ENCODE measurements around a stretch of chr9.

GRCh38 chr9:6029536-6030131 is 14.2 kb upstream of the RANBP6 start:
- PRO-cap, 2 experiments: no peak in any of the 2 experiments

- PRO-cap, 2 experiments: no peak in any of the 2 experiments
These were observed 74.8 kb upstream of the RANBP6 start for GRCh38 chr9:6090138-6090734.

DNA sequence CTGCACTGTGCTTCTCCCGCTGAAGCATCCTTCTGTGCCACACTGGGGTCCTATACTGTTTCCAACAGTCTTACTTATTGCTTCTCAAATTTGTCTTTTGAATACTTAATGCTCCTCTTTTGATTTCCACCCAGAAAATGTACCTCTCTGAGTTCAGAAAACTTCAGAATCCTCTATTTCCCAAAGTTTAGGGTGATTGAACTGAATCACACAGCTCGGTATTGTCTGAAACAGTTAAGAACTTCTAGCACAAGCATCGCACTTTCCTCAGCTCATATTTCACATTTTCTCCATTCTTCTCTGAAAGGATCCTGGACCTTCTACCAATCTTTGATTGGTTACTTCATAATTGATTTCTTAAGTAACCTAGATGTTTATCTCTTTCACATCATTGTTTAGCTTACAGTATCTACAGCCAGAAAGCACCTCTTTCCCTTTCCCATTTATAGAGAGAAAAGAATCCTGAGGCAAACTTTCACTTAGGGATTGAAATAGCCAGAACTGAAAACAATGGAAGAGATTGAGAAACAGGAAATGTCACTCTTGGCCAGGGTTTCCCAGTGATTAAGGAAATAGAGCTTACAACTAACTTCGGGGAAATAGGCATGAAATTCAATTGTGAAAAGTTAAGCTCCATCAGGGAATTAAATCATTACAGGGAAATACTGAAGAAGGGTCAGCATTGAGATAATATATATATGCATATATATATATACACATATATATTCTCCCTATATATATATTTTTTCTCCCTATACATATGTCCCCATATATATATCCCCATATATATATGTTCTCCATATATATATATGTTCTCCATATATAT is 2.5 kb downstream of the IL33 start:
- PRO-cap, 2 experiments: peak in 1 of 2 experiments; most common plus-strand start position 405 of the sequence (in 1); most common minus-strand start position 332 of the sequence (in 1)

GRCh38 chr9:6429118-6429571 is 16.1 kb downstream of the UHRF2 start:
- PRO-cap, 2 experiments: no peak in any of the 2 experiments

DNA sequence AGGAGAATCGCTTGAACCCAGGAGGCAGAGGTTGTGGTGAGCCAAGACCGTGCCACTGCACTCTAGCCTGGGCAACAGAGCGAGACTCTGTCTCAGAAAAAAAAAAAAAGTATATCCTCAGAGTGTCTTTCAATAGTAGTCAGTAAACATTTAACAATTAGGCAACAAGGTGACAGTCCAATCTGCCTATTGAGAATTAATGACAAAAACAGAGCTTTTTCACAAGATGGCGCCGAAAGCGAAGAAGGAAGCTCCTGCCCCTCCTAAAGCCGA is 6.7 kb downstream of the GLDC start:
- PRO-cap, 2 experiments: no peak in any of the 2 experiments

DNA sequence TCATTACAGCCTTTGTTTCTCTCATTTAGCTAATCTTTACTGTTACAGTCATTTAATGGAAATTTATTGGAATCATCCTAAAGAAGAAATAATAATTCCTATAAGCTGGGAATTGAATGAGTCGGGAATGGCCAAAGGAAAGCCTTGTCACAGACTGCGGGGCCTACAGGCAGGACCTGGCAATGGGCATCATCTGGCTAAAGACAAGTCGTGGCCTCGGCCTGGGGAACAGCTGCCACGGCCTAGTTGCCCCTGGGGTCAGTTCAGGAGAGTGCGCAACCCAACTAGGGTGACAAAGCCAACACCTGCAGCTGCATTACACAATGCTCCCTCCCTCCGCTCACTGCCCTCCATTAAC is 5.4 kb downstream of the GLDC start:
- PRO-cap, 2 experiments: no peak in any of the 2 experiments

- PRO-cap, 2 experiments: no peak in any of the 2 experiments
These were observed 296.2 kb downstream of the KDM4C start for GRCh38 chr9:7053945-7054452.

DNA sequence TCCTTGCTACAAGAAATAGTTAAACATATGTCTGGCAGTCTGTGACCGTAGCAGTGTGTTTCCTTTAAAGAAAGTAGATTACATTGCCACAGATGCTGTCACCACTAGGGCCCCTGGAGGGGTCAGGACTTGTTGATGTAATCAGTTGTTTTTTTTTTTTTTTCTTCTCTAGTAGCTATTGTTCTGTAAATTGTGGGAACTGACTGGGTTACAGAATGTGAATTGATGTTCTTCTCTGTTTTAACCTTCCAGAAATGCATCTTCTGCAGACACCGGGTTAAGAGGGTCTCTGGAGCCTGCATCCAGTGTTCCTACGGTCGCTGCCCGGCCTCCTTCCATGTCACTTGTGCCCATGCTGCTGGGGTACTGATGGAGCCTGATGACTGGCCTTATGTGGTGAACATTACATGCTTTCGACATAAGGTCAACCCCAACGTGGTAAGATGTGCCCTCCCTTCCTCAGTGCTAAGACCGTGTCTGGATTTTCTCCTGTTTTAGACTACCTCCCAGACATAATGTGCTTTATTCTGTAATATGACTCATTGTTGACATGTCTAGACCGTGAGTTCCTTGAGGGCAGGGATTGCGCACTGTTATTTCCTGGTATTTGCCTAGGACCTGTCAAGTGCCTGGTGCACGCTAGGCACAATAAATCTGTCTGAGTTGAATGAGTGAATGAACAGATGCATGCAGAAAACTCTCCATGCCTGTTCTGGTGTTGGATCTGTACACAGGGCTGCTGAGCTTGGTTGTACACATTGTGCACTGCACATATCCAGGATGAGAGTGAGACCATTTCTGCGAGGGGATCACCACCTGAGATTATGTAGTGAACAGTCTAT is 345.9 kb downstream of the KDM4C start:
- PRO-cap, 2 experiments: no peak in any of the 2 experiments

DNA sequence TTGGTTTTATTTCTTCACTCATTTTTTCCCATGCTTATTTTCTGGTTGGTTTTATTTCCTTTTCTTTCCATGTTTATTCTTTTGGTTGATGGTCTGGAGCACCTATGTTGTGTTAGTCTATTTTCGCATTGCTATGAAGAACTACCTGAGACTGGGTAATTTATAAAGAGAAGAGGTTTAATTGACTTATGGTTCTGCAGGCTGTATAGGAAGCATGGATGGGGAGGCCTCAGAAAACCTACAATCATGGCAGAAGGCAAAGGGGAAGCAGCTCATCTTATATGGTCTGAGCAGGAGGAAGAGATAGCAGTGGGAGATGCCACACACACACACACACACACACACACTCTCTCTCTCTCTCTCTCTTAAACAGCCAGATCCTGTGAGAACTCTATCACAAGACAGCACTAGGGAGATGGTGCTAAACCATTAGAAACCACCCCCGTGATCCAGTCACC is 364.2 kb downstream of the KDM4C start:
- PRO-cap, 2 experiments: no peak in any of the 2 experiments

GRCh38 chr9:9611967-9612498 is 1000.8 kb downstream of the PTPRD start:
- PRO-cap, 2 experiments: no peak in any of the 2 experiments

DNA sequence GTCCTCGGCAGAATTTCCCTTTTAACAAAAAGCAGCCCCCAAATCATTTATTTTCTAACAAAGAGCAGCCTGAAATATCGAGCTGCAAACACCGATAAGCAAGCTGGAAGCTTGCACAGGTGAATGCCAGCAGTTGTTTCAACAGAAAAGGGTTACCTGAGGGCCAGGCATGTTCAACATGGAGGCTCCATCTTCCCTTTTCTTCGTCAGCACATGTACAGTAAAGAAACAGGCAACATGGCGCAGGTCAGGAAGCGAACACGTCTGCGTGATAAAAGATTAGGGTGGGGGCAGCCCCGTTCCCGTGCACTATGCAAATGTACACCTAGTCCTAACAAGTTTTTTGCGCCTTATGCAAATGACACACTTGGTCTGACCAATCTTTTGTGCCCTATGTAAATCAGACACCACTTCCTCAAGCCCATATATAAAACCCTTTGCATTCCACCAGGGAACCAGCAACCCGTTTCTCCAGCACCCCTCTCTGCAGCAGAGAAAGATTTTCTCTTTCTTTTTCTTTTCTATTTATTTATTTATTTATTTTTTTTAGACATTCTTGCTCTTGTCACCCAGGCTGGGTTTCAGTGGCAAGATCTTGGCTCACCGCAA is 452.1 kb upstream of the PTPRD start:
- PRO-cap, 2 experiments: peak in 2 of 2 experiments; most common plus-strand start position 458 of the sequence (in 1); most common minus-strand start position 211 of the sequence (in 2)

DNA sequence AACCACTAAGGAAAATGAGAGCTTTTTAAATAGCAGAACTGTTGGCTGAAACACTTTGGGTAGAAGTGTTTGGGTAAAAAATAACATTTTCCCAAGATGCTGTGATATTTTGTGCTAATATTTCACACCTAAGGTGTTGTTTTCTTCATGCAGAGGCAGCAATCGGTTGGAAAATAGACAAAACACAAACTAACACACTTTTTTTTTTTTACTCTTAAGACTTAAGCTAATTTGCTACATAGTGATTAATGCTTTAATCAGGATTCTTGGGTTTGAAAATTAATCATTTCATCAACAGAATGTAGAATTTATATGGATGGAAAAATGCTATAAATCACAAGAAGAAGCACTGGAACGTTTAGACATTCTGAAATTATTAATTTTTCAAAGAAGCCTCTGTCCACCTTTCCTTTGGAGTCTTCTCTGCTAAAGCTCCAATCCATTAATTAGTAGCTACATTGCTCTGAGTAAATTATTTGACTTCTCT is 70.8 kb upstream of the TYRP1 start:
- PRO-cap, 2 experiments: no peak in any of the 2 experiments

- PRO-cap, 2 experiments: no peak in any of the 2 experiments
These were observed 5.1 kb downstream of the TYRP1 start for GRCh38 chr9:12698291-12698744.

DNA sequence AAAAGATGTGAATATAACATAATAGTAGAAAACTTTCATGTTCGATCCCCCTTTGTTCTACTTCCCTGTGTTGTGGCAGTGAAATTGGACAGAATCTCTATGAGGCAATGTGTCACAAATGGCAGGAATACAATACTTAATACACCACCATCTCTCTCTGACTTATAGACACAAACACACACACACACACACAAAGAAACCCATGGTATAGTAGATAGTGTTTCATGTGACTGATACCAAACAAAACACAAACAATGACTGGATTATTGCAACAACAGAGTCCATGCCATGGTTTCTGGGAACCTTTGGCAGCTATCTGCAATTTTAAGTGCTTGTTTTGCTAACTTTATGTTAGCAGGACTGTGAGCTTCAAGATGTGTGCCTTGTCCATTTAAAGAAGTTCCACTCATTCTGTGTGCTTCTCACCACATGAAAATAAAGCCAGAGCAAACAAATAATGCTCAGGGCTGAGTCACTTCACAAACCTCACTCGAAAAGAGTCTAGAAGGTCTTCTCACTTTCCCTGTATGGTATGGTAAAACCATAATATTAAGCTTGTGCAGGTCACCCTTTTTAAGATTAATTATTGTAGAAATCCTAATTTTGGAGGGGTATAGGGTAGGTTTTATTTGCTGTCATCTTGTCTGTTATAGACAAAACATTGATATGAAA is 15.0 kb upstream of the LURAP1L start:
- PRO-cap, 2 experiments: no peak in any of the 2 experiments

DNA sequence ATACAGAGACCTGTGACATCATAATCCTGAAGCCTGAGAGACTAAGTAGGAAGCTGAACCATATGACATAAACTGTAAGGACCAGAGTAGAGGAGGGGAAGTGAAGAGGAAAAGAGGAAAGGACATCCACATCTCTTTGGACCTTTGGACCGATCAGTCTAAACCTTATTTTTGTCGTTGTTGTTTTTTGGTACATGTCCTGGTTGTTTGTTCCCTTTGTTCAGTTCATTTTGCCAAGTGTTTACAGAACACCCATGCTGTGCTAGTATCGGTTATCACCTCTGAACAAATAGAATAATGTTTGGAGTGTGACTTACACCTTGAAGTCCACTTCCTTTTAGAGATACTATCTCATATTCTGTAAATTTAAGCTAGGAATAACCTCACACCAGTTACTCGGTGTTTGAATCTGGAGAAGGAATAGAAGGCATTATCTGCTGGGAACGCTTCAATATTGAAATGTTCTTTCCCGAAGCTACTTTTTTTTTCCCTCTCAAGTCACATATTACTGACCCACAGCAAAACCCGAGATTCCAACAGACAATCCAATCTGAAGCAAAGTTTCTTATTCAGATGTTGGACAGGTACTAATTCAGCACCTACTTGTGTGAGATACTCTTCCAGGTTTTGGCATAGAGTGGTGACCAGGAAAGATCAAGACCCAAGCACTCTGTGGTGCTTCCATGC is 42.1 kb downstream of the LURAP1L start:
- PRO-cap, 2 experiments: no peak in any of the 2 experiments

GRCh38 chr9:13135333-13136145 is 144.0 kb downstream of the MPDZ start:
- PRO-cap, 2 experiments: no peak in any of the 2 experiments

DNA sequence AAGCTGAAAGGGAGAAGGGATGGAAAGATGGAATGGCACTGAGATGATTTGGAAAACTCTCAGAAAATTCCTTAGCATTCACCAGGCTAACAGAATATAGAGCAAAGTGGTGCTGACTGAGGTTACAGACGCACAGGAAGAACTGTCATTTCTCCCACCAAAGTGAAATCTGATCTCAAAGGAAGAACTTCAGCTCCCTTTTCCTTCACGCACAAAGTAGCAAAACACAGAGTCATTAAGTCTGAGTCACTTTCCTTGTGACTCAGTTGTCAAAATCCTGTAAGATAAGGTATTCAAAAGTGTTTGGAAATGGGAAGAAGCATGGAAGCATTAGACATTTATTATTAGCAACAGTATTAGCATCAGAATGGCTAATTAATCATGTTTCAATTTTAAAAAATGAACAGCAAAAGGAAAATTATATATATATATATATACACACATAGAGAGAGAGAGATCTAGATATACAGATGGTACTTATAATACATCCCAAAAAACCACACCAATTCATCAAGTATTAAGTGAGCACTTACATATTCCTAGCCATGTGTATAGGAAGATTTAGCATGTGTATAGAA is 11.7 kb downstream of the MPDZ start:
- PRO-cap, 2 experiments: no peak in any of the 2 experiments

GRCh38 chr9:13274886-13275585 is 4.5 kb downstream of the MPDZ start:
- PRO-cap, 2 experiments: no peak in any of the 2 experiments

DNA sequence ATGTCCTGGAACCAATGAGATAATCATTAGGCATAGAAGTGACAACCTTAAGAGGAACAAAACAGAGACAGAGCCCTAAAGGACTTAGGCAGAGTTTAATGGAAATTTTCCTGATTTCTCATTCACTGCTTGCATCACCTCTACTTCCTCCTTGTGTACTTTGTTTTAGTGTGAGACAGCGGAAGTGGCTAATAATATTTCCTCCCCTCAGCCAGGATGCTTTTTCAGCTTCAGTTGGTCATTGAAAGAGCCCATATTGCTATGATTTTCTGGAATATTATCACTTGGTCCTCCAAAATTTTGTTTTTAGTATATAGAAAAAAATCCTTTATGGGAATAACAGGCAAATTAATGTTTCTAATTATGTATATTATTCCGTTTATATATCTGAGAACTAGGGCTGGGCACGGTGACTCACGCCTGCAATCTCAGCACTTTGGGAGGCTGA is 153.5 kb upstream of the MPDZ start:
- PRO-cap, 2 experiments: no peak in any of the 2 experiments

DNA sequence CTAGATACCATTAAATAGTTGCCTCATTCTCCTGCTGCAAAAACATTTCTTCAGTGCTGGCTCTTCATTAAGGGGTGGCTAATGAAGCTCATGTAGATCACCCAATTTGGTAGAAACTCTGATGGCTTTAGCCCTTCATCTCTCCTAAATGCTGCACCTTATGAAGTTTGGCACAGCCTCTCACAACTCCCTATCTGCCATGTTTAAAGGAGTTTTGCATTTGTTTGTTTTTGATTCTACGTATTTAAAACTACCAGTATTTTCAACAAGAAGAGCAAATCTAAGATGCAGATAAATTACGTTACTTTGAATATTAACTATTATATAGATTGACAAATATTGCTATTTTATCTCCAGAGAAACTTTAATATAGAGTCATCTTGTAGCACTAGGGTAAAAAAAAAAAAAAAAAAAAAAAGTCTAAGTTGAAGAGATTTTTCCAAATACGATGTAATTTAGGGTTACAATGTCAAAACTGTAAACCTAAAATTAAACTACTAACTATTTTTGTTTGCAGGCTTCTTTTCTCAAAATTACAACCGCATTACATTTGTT is 94.9 kb downstream of the NFIB start:
- PRO-cap, 2 experiments: no peak in any of the 2 experiments